Placental epithelial cell (primary cell): ENCODE measurements around the gene KLF3.

- CAGE, long polyA plus RNA, result no peak
Observed at GRCh38 chr4:27141110-27141603, 280.5 kb downstream of the STIM2 start.

DNA sequence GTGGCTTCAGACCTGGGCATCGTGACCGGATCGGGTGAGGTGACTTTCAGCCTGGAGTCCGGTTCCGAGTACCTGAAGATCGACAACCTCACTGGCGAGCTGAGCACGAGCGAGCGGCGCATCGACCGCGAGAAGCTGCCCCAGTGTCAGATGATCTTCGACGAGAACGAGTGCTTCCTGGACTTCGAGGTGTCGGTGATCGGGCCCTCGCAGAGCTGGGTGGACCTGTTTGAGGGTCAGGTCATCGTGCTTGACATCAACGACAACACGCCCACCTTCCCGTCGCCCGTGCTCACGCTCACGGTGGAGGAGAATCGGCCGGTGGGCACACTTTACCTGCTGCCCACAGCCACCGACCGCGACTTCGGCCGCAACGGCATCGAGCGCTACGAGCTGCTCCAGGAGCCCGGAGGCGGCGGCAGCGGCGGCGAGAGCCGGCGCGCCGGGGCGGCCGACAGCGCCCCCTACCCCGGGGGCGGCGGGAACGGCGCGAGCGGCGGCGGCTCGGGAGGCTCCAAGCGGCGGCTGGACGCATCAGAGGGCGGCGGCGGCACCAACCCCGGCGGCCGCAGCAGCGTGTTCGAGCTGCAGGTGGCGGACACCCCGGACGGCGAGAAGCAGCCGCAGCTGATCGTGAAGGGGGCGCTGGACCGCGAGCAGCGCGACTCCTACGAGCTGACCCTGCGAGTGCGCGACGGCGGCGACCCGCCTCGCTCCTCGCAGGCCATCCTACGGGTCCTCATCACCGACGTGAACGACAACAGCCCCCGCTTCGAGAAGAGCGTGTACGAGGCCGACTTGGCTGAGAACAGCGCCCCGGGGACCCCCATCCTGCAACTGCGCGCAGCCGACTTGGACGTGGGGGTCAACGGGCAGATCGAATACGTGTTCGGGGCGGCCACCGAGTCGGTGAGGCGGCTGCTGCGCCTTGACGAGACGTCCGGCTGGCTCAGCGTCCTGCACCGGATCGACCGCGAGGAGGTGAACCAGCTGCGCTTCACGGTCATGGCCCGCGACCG, 1.7 kb downstream of the PCDH7 start:
- CAGE, long polyA plus RNA, result no peak

- CAGE, long polyA plus RNA, result no peak
Observed at GRCh38 chr4:30757364-30757945, 37.3 kb downstream of the PCDH7 start.

GRCh38 chr4:35478965-35479491, 765.3 kb downstream of the ARAP2 start:
- CAGE, long polyA plus RNA, result no peak

DNA sequence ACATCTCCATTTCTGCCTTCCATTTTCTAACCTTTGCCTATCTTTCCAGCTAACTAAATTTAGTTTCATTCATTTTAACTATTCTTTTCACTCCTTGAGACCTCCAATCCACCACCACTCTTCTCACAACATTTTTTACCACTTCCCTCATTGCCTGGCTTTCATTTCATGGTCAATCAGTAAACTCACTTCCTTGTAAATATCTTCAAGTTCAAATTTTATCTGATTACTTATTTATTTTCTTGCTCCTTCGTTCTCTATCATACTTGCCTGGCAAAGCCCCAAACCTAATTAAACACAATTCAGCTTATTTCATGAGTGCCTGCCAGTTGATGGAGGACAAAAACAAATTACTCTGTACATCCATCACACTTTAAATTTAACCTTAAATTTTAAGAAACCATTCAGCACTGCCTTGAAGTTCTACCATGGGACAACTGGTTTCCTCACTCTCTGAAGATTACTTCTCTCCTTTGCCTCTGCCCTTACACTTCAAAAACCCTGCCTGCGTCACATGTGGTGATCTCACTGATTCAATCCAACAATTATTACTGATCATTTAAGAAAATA, 168.8 kb downstream of the ARAP2 start:
- CAGE, long polyA plus RNA, result no peak

GRCh38 chr4:36284720-36284994, 3.2 kb downstream of the DTHD1 start:
- CAGE, long polyA plus RNA, result no peak

GRCh38 chr4:36385530-36386352, 104.3 kb downstream of the DTHD1 start:
- CAGE, long polyA plus RNA, result no peak

- CAGE, long polyA plus RNA, result no peak
Observed at GRCh38 chr4:37427276-37427667, 26.5 kb upstream of the C4orf19 start.

GRCh38 chr4:37452946-37453724, 590 bp upstream of the C4orf19 start:
- CAGE, long polyA plus RNA, result no peak

DNA sequence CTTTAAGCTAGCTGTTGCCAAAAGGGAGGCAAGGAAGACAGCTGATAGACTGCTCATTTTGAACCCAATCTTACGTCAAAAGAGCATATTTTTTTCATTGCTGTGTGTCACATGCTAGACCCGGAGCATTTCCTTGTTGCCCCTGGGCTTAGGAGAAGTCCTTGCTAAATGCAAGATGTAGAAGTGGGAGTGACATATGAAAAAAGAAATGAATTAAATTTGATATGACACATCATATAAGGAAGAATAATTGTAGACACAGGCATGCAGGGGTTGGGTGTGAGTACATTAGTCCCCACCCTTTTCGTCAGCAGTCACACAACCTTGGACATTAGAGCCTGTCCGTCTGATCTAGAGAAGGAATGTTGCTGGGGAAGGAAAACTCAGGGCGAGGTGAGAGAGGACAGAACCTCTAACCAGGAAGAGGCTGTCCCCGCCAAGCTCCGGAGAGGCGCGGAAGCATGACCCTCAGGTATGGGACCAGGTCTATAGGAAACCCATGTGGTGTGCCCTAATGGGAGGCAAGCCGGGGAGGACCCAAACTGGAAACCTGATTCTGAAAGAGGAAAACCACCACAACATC, 102.2 kb downstream of the RELL1 start:
- CAGE, long polyA plus RNA, result no peak

- CAGE, long polyA plus RNA, result no peak
Observed at GRCh38 chr4:37826854-37827714, 598 bp downstream of the PGM2 start.

- CAGE, long polyA plus RNA, result no peak
Observed at GRCh38 chr4:37885447-37885943, 5.4 kb upstream of the TBC1D1 start.

GRCh38 chr4:37989703-37990460, 29.7 kb downstream of the PTTG2 start:
- CAGE, long polyA plus RNA, result no peak

DNA sequence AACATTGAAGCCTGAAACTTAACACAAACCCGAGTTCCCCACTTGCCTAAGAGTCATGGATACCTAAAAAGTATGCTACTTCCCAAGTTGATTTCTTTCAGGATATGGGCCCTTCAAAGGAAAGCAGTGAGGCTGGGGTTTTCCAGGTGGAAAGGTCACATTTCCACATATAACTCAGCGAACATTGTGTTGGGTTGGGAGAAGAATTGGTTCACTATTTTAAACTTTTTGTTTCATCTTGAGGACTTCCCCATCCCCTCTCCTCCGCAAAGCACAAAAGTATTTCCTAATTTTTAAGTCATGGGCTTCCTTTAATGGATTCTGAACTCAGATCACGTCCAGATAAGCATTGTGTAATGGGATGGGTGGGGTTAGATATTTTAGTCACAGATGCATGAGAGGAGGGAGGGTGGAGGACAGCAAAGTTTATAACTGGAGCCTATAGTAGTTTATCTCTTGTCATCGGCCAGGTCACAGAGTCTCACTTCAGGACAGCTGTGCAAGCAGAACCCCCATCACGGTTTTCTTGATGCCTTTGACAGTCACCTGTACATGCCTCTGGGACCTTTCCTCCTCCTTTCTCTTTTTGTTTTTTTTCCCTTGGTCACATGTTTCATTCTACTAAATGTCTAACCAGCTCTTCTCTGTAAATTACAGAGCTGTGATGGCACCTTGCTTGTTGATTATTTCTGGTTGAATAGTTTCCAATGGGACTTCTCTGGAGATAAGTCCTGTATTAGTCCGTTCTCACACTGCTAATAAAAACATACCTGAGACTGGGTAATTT, 115.3 kb downstream of the PTTG2 start:
- CAGE, long polyA plus RNA, result no peak

- CAGE, long polyA plus RNA, result no peak
Observed at GRCh38 chr4:38079012-38079446, 118.8 kb downstream of the PTTG2 start.

GRCh38 chr4:38082092-38082423, 121.9 kb downstream of the PTTG2 start:
- CAGE, long polyA plus RNA, result no peak

- CAGE, long polyA plus RNA, result no peak
Observed at GRCh38 chr4:38231909-38232153, 271.6 kb downstream of the PTTG2 start.

DNA sequence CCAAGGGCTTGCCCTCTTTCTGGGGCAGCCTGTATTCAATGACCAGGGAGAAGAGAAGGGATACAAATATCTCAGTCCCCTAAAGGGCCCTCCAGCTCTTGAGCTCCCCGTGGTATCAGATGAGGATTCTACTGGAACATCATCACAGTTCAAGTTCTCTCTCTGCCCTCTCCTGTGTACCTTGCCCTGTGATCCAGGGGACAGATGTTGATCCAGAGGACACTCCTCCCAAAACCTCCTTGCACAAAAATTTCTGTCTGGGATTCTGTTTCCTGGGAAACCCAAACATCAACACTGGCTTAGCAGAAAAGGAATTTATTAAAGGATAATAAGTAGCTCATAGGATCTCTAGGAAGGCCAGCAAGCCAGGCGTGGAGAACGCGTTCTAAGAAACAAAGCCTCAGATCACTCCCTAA, 296.3 kb upstream of the KLF3 start:
- CAGE, long polyA plus RNA, result no peak

DNA sequence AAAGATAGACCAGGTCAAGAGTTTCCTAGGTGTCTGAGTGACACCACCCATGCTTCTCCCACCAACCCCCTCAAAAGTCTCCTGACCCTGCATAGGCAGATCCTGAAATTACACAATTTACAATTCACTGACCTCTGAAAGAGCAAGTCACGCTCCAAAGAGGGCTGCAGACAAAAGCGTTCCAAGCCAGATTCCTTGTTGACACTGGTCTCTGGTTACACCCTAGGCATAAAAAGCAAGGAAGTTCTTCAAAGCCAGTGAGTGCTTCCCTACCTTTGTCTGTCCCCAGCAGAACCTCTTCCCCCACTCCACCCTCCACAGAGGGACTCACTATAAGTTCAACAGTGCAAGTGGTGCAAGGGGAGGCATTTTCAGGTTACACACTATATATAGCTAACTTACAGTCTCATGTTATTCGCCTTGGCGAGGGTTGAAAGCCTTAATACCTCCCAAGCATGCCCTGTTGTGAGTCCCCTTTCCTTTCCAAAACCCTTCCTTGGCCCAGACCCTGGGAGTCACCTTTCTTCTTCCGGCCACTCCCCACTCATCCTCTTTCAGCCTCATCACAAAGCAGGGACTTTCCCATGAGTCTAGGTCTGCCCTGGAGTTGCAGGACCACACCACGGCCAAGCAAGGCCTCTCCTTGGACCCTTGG, 58.1 kb upstream of the KLF3 start:
- CAGE, long polyA plus RNA, result no peak

- CAGE, long polyA plus RNA, result no peak
Observed at GRCh38 chr4:38663542-38664604, at the start of gene KLF3. Gene KLF3, plus strand, starts transcription at chr4:38664199.